Foreskin fibroblast (primary cell): ENCODE results near the gene OSTN.

DNA sequence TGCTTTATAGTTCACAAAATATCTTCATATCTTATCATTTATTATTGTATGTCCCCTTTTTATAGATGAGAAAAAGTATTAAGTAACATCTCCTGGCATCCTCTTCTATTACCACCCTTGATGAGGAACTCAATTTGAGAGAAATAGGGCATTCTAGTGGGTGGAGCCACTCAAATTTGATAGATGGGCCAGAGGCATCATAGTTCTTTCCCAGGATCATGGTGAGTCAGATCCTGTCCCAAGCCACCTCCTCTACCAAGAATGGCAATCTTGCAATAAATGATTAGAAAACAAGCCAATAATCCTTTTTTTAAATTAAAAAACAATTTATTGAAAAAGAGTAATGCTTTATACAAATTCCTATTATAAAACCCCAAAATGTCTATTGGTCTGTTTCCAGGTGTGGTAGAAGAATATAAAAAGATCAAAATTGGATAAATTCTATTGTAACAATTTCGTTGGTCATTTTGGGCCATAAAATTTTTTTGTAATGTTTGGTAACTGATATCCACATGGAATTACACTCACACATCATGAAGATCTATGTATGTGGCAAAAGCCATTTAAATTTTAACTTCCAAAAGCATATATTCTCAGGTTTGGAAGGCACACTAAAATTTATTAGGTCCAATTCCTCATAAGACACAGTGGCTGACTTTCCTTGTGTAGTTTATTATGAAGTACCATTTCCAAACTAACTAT, 16.7 kb downstream of the CLDN1 start:
- RRBS, result no CpG with 5 or more reads among the region's 1 CpG

DNA sequence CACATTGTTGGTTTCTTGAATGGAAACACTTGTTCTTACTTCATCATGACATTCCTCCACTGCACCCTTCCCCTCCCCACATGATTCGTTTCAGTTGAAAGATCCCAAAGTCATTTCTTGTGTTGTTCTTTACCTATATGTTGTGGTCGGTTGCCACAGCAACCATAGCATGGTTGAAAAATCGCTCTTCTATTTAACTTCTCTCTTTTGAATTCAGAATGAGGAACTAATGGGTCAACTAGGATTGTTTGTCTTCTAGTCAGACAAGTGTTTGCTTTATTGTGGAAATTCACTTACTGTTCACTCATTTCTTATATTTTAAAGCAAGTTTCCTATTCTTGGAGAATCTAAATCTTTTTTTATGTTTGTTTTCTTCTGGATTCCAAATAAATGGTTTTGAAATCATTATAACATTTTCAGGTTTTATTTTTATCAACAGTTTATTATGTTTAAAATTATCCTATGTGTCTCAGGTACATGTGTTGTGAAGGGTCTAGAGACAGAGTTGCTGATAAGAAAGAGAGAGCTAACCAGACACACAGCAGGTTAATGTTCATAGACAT, 103.5 kb downstream of the IL1RAP start:
- RRBS, result no CpG with 5 or more reads among the region's 3 CpGs

DNA sequence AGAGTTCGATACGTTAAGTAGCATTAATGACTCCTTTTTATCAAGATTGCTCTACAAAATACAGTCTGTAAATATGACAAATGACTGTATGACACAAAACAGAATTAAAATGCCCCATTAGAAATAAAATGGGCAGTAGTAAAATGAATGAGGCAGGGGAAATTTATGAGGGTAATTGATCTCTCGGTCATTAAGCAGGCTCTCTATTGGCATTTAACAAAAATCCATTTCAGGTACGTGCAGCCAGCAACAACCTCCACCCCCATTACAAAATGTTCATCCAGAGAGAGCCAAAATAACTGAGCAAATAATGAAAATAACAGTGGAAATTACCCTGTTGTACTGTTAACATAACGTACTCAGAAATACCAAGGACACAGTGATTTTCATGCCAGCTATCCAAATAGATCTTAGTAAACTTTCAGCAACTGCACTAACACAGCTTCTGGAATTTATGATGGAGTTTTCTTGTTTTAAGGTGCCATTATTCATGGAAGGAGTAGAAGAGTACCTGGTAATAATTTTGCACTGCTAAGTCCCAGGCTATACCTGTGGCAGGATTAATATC, 127.7 kb downstream of the IL1RAP start:
- RRBS, result no CpG with 5 or more reads among the region's 5 CpGs

DNA sequence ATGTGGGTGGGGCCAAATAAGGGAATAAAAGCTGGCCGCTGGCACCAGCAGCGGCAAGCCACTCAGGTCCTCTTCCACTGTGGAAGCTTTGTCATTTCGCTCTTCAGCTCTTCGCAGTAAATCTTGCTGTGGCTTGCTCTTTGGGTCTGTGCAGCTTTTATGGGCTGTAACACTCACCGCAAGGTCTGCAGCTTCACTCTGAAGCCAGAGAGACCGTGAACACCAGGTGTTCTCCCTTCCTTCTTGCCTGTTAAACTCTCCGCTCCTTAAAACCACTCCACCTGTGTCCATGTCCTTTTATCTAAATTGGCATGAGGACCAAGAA, 164.2 kb downstream of the IL1RAP start:
- RRBS, result no CpG with 5 or more reads among the region's 7 CpGs

GRCh38 chr3:191199148-191199413, at the start of gene OSTN:
Gene OSTN (plus strand): TSS chr3:191199241.
- RRBS, result no CpG with 5 or more reads among the region's 1 CpG

DNA sequence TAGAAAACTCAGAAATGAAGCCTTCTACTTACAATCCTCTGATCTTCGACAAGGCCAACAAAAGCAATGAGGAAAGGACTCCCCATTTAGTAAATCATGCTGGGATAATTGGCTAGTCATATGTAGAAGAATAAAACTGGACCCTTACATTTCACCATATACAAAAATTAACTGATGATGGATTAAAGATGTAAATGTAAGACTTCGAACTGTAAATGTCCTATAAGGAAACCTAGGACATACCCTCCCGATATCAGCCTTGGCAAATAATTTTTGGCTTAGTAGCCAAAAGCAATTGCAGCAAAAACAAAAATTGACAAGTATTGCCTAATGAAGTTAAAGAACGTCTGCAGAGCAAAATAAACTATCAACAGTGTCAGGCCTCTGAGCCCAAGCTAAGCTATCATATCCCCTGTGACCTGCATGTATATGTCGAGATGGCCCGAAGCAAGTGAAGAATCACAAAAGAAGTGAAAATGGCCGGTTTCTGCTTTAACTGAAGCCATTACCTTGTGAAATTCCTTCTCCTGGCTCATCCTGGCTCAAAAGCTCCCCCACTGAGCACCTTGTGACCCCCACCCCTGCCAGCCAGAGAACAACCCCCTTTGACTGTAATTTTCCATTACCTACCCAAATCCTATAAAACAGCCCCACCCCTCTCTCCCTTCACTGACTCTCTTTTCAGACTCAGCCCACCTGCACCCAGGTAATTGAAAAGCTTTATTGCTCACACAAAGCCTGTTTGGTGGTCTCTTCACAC, 466.2 kb downstream of the PYDC2 start:
- RRBS, result no CpG with 5 or more reads among the region's 7 CpGs

DNA sequence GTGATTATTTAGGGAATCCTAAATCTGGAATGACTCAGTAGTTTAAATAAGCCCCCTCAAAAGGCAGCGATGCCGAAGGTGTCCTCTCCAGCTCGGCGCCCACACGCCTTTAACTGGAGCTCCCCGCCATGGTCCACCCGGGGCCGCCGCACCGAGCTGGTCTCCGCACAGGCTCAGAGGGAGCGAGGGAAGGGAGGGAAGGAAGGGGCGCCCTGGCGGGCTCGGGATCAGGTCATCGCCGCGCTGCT, 318.2 kb downstream of the FGF12 start:
- RRBS, result no CpG with 5 or more reads among the region's 18 CpGs

DNA sequence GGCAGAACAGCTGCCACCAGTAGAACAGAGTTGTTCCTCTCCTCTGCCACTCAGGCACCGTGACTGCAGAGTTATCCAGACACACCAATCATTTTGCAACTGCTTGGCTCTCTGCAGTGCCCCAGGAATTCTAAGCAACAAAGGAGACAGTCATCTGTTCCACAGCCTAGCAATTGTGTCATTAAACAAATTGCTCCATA, 281.6 kb downstream of the FGF12 start:
- RRBS, result no CpG with 5 or more reads among the region's 1 CpG

DNA sequence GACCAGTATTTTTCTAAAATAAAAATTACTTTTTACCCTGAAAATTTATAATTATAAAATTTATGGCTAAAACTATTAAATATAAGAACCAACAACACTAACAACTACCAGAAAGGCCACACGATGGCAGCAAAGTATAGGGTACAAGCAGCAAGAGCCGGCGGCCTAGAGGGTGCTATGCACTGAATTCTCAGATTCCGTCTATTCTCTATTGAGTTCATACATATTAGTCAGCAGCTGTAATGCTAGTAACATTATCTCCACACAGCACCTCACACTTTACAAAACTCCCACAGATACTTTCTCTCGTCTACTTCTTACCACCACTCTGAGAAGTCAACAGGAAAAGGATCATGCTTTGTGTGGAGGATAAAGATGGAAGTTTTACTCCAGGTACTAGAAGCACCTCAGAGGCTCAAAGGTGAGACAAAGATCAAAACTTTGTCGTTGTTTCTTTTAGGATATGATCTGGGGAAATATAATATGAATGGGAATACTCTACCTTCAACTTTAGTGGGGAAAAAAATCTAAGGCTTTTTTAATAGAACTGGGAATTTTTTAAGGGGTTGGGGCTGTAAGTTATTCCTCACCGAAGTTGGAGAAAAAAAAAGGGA, 160.5 kb downstream of the FGF12 start:
- RRBS, result no CpG with 5 or more reads among the region's 7 CpGs

- RRBS, result no CpG with 5 or more reads among the region's 13 CpGs
Measured at GRCh38 chr3:192887012-192887629, 30.5 kb downstream of the MB21D2 start.

DNA sequence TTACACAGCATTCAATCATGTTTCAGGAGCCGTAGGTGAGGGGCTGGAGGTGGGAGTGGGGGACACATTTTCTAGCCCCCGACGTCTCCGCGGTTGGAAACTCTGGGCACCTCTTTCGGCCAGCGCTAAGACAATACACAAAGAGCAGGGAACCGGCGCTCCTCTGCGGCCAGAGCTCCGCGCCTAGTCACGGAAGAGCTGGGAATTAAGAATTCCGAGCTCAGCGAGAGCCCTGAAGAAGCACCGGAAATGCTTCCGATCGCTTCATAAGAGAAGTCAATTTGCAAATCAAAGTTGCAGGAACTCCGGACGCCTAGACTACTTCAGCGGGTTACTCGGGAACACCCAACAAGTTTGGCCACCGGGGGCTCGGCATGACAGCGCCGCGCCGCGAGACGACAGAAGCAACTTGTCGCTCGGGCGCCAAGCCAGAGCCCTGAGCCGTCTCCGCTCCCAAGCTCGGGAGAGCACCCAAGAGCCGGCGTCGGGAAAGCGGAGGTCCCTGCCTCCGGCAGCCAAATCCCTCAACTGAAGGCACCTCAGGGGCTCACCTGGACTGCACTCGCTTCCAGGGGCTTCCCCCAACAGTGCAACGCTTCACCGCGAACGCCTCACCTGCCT, 809 bp downstream of the MB21D2 start:
- RRBS, result 3% methylated on average over 23 of the region's 46 CpGs

GRCh38 chr3:193589982-193590555, 2.9 kb upstream of the OPA1 start:
- RRBS, result no CpG with 5 or more reads among the region's 5 CpGs

DNA sequence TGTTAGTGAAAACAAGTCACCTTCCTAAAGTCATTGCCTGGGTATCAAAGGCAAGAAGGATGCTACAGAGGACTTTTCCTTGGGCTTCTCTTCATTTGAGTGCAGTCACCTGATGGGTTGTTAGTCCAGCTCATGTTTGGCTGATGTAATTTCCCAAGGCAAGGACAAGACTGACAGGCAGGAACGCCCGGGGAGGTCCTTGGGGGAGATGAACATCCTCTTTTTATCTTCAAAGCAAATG, 201.1 kb downstream of the OPA1 start:
- RRBS, result no CpG with 5 or more reads among the region's 2 CpGs

GRCh38 chr3:193816438-193817425, 223.7 kb downstream of the OPA1 start:
- RRBS, result no CpG with 5 or more reads among the region's 18 CpGs

- RRBS, result no CpG with 5 or more reads among the region's 5 CpGs
Measured at GRCh38 chr3:193895180-193895483, 240.8 kb upstream of the HES1 start.

GRCh38 chr3:194082489-194083368, 53.2 kb upstream of the HES1 start:
- RRBS, result no CpG with 5 or more reads among the region's 13 CpGs

- RRBS, result no CpG with 5 or more reads among the region's 6 CpGs
Measured at GRCh38 chr3:194138205-194138590, 2.2 kb downstream of the HES1 start.

- RRBS, result no CpG with 5 or more reads among the region's 11 CpGs
Measured at GRCh38 chr3:194160707-194161713, 25.1 kb downstream of the HES1 start.

- RRBS, result no CpG with 5 or more reads among the region's 7 CpGs
Measured at GRCh38 chr3:194169613-194169889, 33.6 kb downstream of the HES1 start.

DNA sequence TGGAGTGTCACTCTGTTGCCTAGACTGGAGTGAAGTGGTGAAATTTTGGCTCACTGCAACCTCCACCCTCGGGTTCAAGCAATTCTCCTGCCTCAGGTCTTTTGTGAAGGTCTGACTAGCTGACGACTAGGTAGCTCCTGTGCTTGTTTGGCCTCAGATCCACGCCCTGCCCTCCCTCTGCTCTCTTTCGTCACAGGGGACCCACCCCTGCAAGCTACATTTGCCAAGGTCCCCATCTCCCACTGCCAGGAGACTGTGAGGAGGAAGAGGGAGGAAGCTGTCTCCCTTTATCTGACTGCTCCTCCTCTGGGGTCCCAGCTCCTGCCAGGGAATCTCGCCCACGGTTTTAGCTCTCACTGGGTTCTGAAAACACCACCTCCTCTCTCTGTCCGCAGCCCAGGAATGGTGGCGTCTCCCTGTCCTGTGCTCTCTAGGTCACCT, 83.8 kb downstream of the CPN2 start:
- RRBS, result no CpG with 5 or more reads among the region's 8 CpGs